ENCODE measurements around a stretch of chr9.

GRCh38 chr9:2161324-2162164, 146.4 kb downstream of the SMARCA2 start:
- RAMPAGE, long total RNA: no peak
- RRBS: no CpG with 5 or more reads among the region's 13 CpGs
PRO-cap:
- standard: no peak
- CoPRO, capped RNA only, 2 experiments: no peak in any of the 2 experiments
- CoPRO, capped and uncapped RNA, 2 experiments: no peak in any of the 2 experiments
- CoPRO, uncapped RNA only, 2 experiments: no peak in any of the 2 experiments
CAGE:
- cytosol, long polyA plus RNA: no peak
- long polyA plus RNA: no peak
- nucleolus, long total RNA: no peak
- nucleus, long polyA plus RNA: no peak

GRCh38 chr9:2227430-2227890, 212.3 kb downstream of the SMARCA2 start:
- RAMPAGE, long total RNA: no peak
- RRBS: no CpG with 5 or more reads among the region's 3 CpGs
PRO-cap:
- standard: no peak
- CoPRO, capped RNA only, 2 experiments: no peak in any of the 2 experiments
- CoPRO, capped and uncapped RNA, 2 experiments: no peak in any of the 2 experiments
- CoPRO, uncapped RNA only, 2 experiments: no peak in any of the 2 experiments
CAGE:
- cytosol, long polyA plus RNA: no peak
- long polyA plus RNA: no peak
- nucleolus, long total RNA: no peak
- nucleus, long polyA plus RNA: no peak

GRCh38 chr9:2300038-2300604, 285.0 kb downstream of the SMARCA2 start:
- RAMPAGE, long total RNA: no peak
- RRBS: no CpG with 5 or more reads among the region's 2 CpGs
PRO-cap:
- standard: no peak
- CoPRO, capped RNA only, 2 experiments: no peak in any of the 2 experiments
- CoPRO, capped and uncapped RNA, 2 experiments: no peak in any of the 2 experiments
- CoPRO, uncapped RNA only, 2 experiments: no peak in any of the 2 experiments
CAGE:
- cytosol, long polyA plus RNA: no peak
- long polyA plus RNA: no peak
- nucleolus, long total RNA: no peak
- nucleus, long polyA plus RNA: no peak

DNA sequence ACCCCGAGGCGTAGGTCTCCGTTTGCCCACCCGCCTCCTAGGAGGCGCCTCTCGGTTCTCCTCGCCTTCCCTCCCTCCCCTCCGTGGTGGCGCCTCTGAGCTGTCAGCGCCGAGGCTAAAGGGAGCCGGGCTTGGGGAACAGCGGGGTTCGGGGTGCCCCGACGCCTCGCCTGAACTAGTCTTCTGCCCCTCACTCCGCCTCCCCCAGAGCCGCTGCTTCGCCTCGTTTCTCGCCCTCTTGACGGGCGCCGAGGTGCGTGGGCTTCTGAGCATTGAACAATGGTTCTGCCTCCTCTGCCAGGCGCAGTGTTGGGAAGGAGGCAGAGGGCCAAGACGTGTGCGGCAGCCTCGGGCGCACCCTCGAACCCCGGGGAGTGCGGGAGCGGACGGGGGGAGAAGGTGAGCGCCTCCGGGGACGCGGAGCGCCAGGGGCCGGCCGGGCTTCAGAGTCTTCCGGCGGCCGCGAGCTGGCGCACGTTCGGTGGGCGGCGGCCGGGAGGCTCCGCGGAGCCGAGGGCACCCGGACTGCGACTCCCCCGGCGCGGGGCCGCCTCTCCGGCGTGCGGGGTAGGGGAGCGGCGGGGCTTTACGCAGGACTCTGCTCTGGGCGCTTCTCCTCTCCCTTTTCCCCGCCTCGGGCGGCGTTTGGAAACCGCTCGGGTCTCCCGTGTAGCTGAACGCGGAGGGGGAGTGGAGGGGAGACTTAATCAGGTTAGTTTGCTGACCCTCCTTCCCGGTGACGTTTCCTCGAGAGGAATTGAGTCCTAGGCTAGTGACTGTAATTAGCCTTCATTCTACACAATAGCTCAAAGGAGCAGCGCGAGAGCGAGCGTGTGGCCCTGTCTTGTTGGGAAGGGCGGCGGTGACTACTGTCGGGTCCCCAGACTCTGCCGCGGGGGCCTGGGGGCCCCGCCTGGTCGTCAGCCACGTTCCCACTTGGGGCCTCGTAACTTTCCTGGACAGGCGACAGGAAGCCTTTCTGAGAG, 1.0 kb downstream of the VLDLR start:
- RAMPAGE, long total RNA: no peak
- RRBS: 74% methylated on average over 16 of the region's 95 CpGs
PRO-cap:
- standard: no peak
- CoPRO, capped RNA only, 2 experiments: no peak in any of the 2 experiments
- CoPRO, capped and uncapped RNA, 2 experiments: no peak in any of the 2 experiments
- CoPRO, uncapped RNA only, 2 experiments: no peak in any of the 2 experiments
CAGE:
- cytosol, long polyA plus RNA: no peak
- long polyA plus RNA: no peak
- nucleolus, long total RNA: no peak
- nucleus, long polyA plus RNA: no peak

GRCh38 chr9:2761071-2761736, 43.9 kb downstream of the KCNV2 start:
- RAMPAGE, long total RNA: no peak
- RRBS: no CpG with 5 or more reads among the region's 4 CpGs
PRO-cap:
- standard: no peak
- CoPRO, capped RNA only, 2 experiments: no peak in any of the 2 experiments
- CoPRO, capped and uncapped RNA, 2 experiments: no peak in any of the 2 experiments
- CoPRO, uncapped RNA only, 2 experiments: no peak in any of the 2 experiments
CAGE:
- cytosol, long polyA plus RNA: no peak
- long polyA plus RNA: no peak
- nucleolus, long total RNA: no peak
- nucleus, long polyA plus RNA: no peak

DNA sequence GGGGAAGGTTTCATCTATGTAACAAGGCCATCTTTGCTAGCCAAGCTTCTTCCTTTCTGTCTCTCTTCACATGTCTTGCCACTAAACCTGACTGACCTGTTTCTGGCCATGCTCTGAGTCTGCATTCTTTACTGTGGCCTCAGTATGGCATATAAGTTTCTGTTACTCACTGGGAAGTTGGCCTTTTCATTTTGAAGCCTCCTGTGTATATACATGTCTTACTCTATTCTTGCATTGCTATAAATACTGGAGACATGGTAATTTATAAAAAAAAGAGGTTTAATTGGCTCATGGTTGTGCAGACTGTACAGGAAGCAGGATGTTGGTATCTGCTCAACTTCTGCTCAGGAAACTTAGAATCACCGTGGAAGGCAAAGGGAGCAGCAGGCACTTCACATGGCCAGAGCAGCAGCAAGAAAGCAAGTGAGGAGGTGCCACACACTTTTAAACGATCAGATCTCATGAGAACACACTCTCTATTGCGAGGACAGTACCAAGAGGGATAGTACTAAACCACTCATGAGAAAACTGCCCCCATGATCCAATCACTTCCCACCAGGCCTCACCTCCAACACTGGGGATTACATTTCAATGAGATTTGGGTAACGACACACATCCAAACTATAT, 48.1 kb downstream of the KCNV2 start:
- RAMPAGE, long total RNA: no peak
- RRBS: no CpG with 5 or more reads among the region's 4 CpGs
PRO-cap:
- standard: no peak
- CoPRO, capped RNA only, 2 experiments: no peak in any of the 2 experiments
- CoPRO, capped and uncapped RNA, 2 experiments: no peak in any of the 2 experiments
- CoPRO, uncapped RNA only, 2 experiments: peak in 1 of 2 experiments; most common minus-strand start position 355 of the sequence (in 1)
CAGE:
- cytosol, long polyA plus RNA: no peak
- long polyA plus RNA: no peak
- nucleolus, long total RNA: no peak
- nucleus, long polyA plus RNA: no peak

DNA sequence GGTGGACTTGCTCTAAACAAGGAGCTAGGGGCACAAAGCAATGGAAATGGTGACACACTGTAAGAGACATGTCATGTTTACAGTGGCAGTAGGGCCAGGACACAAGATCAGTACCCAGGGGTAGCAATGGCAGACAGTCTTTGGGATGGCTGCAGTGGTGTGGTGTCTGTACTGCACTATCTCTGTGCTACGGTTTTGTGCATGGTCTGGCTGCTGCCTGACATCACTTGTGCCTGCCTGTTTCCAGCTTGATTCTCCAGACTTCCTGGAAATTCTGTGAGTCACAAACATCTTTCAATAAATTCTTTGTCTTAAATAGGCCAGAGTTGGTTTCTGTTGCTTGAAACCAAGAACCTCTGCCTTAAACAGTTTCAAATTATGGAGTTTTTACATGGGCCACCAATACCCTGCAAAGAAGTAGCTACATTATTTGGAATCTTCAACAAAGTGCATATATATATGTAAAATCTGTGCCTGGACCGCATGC, 188.3 kb downstream of the RFX3 start:
- RAMPAGE, long total RNA: no peak
- RRBS: no CpG with 5 or more reads among the region's 2 CpGs
PRO-cap:
- standard: no peak
- CoPRO, capped RNA only, 2 experiments: no peak in any of the 2 experiments
- CoPRO, capped and uncapped RNA, 2 experiments: no peak in any of the 2 experiments
- CoPRO, uncapped RNA only, 2 experiments: no peak in any of the 2 experiments
CAGE:
- cytosol, long polyA plus RNA: no peak
- long polyA plus RNA: no peak
- nucleolus, long total RNA: no peak
- nucleus, long polyA plus RNA: no peak

GRCh38 chr9:3459788-3460399, 65.9 kb downstream of the RFX3 start:
- RAMPAGE, long total RNA: no peak
- RRBS: no CpG with 5 or more reads among the region's 3 CpGs
PRO-cap:
- standard: no peak
- CoPRO, capped RNA only, 2 experiments: no peak in any of the 2 experiments
- CoPRO, capped and uncapped RNA, 2 experiments: no peak in any of the 2 experiments
- CoPRO, uncapped RNA only, 2 experiments: no peak in any of the 2 experiments
CAGE:
- cytosol, long polyA plus RNA: no peak
- long polyA plus RNA: no peak
- nucleolus, long total RNA: no peak
- nucleus, long polyA plus RNA: no peak

GRCh38 chr9:4035322-4036292, 264.3 kb downstream of the GLIS3 start:
- RAMPAGE, long total RNA: no peak
- RRBS: no CpG with 5 or more reads among the region's 9 CpGs
PRO-cap:
- standard: no peak
- CoPRO, capped RNA only, 2 experiments: no peak in any of the 2 experiments
- CoPRO, capped and uncapped RNA, 2 experiments: no peak in any of the 2 experiments
- CoPRO, uncapped RNA only, 2 experiments: no peak in any of the 2 experiments
CAGE:
- cytosol, long polyA plus RNA: no peak
- long polyA plus RNA: no peak
- nucleolus, long total RNA: no peak
- nucleus, long polyA plus RNA: no peak

- RAMPAGE, long total RNA: no peak
- RRBS: no CpG with 5 or more reads among the region's 6 CpGs
PRO-cap:
- standard: no peak
- CoPRO, capped RNA only, 2 experiments: no peak in any of the 2 experiments
- CoPRO, capped and uncapped RNA, 2 experiments: no peak in any of the 2 experiments
- CoPRO, uncapped RNA only, 2 experiments: no peak in any of the 2 experiments
CAGE:
- cytosol, long polyA plus RNA: no peak
- long polyA plus RNA: no peak
- nucleolus, long total RNA: no peak
- nucleus, long polyA plus RNA: no peak
Observed at GRCh38 chr9:4105840-4106189, 194.1 kb downstream of the GLIS3 start.

GRCh38 chr9:4109714-4110443, 190.0 kb downstream of the GLIS3 start:
- RAMPAGE, long total RNA: no peak
- RRBS: no CpG with 5 or more reads among the region's 2 CpGs
PRO-cap:
- standard: no peak
- CoPRO, capped RNA only, 2 experiments: no peak in any of the 2 experiments
- CoPRO, capped and uncapped RNA, 2 experiments: no peak in any of the 2 experiments
- CoPRO, uncapped RNA only, 2 experiments: no peak in any of the 2 experiments
CAGE:
- cytosol, long polyA plus RNA: no peak
- long polyA plus RNA: no peak
- nucleolus, long total RNA: no peak
- nucleus, long polyA plus RNA: no peak

DNA sequence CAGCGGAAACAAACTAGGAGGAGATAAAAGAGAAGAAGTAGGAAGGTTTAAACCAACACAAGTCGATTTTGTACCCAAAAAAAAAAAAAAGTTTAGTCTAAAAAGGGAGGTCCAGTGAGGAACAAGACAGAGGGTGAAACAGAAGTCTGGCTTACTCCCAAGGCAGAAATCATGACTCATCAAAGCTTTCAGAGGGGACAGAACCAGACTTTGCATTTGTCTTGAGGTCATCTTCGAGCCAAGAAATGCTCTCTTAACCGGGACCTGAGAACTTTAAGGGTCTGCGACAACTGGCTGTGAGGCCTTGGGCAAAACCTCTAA, 2.9 kb downstream of the GLIS3 start:
- RAMPAGE, long total RNA: no peak
- RRBS: no CpG with 5 or more reads among the region's 5 CpGs
PRO-cap:
- standard: no peak
- CoPRO, capped RNA only, 2 experiments: no peak in any of the 2 experiments
- CoPRO, capped and uncapped RNA, 2 experiments: no peak in any of the 2 experiments
- CoPRO, uncapped RNA only, 2 experiments: no peak in any of the 2 experiments
CAGE:
- cytosol, long polyA plus RNA: no peak
- long polyA plus RNA: no peak
- nucleolus, long total RNA: no peak
- nucleus, long polyA plus RNA: no peak

DNA sequence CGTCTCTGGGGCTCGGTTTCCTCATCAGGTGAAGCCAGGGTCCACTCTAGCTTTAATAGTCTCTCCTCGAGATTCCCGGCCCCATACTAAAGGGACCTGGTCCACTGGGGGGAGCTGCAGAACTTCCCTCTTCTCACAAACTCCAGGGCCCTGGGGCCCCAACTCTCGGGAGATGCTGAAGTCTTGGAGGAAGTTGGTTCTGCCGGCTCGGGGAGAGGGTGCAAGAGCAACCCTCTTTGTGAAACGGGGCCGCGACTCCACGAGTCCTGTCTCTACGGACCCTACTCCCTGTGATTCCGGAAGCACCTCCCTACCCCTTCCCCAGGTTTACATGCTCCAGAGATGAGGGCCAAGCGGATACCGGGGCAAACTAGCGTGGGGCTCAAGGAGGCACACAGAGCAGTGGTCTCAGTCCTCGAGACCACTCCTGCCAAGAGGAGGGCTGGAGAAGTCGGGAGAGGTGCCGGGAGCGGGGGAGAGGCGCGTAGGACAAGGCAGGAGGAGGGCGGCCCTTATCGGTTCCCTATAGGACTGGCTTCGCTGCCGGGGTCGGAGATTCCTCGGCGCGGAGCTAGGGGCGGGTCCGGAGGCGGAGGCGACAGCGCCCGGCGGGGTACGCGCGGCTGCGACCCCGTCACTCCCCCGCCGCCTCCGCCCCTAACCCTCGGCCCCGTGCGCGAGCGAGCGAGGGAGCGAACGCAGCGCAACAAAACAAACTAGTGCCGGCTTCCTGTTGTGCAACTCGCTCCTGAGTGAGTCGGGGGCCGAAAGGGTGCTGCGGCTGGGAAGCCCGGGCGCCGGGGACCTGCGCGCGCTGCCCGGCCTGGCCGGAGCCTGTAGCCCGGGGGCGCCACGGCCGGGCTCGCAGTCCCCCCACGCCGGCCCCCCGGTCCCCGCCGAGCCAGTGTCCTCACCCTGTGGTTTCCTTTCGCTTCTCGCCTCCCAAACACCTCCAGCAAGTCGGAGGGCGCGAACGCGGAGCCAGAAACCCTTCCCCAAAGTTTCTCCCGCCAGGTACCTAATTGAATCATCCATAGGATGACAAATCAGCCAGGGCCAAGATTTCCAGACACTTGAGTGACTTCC, 2.2 kb downstream of the GLIS3 start:
- RAMPAGE, long total RNA: no peak
- RRBS: 8% methylated on average over 23 of the region's 85 CpGs
PRO-cap:
- standard: no peak
- CoPRO, capped RNA only, 2 experiments: no peak in any of the 2 experiments
- CoPRO, capped and uncapped RNA, 2 experiments: no peak in any of the 2 experiments
- CoPRO, uncapped RNA only, 2 experiments: no peak in any of the 2 experiments
CAGE:
- cytosol, long polyA plus RNA: no peak
- long polyA plus RNA: no peak
- nucleolus, long total RNA: no peak
- nucleus, long polyA plus RNA: no peak

DNA sequence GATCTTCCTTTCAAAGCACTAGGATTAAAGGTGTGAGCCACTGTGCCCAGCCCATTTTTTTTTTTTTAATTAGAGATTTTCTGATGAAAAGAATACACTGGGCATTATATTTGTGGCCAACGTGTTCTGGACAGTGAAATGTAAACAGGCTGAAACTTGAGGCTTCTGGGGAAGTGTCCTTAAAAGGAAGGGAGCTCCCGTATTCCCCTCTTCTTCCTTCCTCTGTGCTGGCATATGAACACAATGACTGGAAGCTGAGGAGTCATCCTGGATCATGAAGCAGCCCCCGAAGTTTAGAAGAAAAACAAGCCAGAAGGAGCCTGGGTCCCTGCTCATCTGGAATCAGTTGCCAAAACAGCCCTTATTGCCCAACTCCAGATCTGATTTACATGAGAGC, 65.5 kb upstream of the SLC1A1 start:
- RAMPAGE, long total RNA: no peak
- RRBS: no CpG with 5 or more reads among the region's 3 CpGs
PRO-cap:
- standard: no peak
- CoPRO, capped RNA only, 2 experiments: no peak in any of the 2 experiments
- CoPRO, capped and uncapped RNA, 2 experiments: no peak in any of the 2 experiments
- CoPRO, uncapped RNA only, 2 experiments: no peak in any of the 2 experiments
CAGE:
- cytosol, long polyA plus RNA: no peak
- long polyA plus RNA: no peak
- nucleolus, long total RNA: no peak
- nucleus, long polyA plus RNA: no peak

GRCh38 chr9:4490719-4491060, 422 bp downstream of the SLC1A1 start:
- RAMPAGE, long total RNA: no peak
- RRBS: no CpG with 5 or more reads among the region's 23 CpGs
PRO-cap:
- standard: no peak
- CoPRO, capped RNA only, 2 experiments: no peak in any of the 2 experiments
- CoPRO, capped and uncapped RNA, 2 experiments: no peak in any of the 2 experiments
- CoPRO, uncapped RNA only, 2 experiments: no peak in any of the 2 experiments
CAGE:
- cytosol, long polyA plus RNA: no peak
- long polyA plus RNA: no peak
- nucleolus, long total RNA: no peak
- nucleus, long polyA plus RNA: no peak

- RAMPAGE, long total RNA: no peak
- RRBS: no CpG with 5 or more reads among the region's 4 CpGs
PRO-cap:
- standard: no peak
- CoPRO, capped RNA only, 2 experiments: no peak in any of the 2 experiments
- CoPRO, capped and uncapped RNA, 2 experiments: no peak in any of the 2 experiments
- CoPRO, uncapped RNA only, 2 experiments: no peak in any of the 2 experiments
CAGE:
- cytosol, long polyA plus RNA: no peak
- long polyA plus RNA: no peak
- nucleolus, long total RNA: no peak
- nucleus, long polyA plus RNA: no peak
Observed at GRCh38 chr9:4550605-4551472, 60.6 kb downstream of the SLC1A1 start.

DNA sequence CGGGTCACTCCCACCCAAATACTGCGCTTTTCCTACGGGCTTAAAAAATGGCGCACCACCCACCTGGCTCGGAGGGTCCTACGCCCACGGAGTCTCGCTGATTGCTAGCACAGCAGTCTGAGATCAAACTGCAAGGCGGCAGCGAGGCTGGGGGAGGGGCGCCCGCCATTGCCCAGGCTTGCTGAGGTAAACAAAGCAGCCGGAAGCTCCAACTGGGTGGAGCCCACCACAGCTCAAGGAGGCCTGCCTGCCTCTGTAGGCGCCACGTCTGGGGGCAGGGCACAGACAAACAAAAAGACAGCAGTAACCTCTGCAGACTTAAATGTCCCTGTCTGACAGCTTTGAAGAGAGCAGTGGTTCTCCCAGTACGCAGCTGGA, 56.0 kb upstream of the PLPP6 start:
- RAMPAGE, long total RNA: no peak
- RRBS: no CpG with 5 or more reads among the region's 16 CpGs
PRO-cap:
- standard: no peak
- CoPRO, capped RNA only, 2 experiments: no peak in any of the 2 experiments
- CoPRO, capped and uncapped RNA, 2 experiments: no peak in any of the 2 experiments
- CoPRO, uncapped RNA only, 2 experiments: no peak in any of the 2 experiments
CAGE:
- cytosol, long polyA plus RNA: no peak
- long polyA plus RNA: no peak
- nucleolus, long total RNA: no peak
- nucleus, long polyA plus RNA: no peak

DNA sequence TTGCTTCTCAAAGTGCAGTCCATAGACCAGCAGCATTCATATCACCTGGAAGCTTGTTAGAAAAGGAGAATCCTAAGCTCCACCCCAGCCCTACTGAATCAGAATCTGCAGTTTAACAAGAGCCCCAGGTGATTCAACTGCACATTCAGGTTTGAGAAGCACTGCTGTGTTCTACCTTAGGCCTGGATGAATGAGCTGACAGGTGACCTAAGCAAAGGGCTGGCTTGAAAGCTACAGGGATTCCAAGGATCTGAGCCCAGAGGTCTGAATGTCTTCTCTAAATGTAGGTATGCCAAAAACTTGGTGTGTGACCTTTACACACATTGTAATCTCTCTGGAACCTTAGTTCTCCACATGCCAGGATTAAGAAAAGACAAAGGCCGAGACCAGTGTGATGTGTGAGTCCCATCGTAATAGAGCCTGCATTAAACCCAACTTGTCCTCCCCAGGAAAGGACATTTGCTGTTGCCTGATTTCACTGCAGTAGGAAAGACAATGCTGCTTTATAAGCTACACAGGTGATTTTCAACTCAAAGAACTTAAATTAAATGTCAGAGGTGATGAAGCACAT, 41.6 kb upstream of the PLPP6 start:
- RAMPAGE, long total RNA: no peak
- RRBS: no CpG with 5 or more reads among the region's 2 CpGs
PRO-cap:
- standard: no peak
- CoPRO, capped RNA only, 2 experiments: no peak in any of the 2 experiments
- CoPRO, capped and uncapped RNA, 2 experiments: no peak in any of the 2 experiments
- CoPRO, uncapped RNA only, 2 experiments: no peak in any of the 2 experiments
CAGE:
- cytosol, long polyA plus RNA: no peak
- long polyA plus RNA: no peak
- nucleolus, long total RNA: no peak
- nucleus, long polyA plus RNA: no peak